Heart right ventricle (tissue), 2 donors: ENCODE data around the gene AOAH.

DNA sequence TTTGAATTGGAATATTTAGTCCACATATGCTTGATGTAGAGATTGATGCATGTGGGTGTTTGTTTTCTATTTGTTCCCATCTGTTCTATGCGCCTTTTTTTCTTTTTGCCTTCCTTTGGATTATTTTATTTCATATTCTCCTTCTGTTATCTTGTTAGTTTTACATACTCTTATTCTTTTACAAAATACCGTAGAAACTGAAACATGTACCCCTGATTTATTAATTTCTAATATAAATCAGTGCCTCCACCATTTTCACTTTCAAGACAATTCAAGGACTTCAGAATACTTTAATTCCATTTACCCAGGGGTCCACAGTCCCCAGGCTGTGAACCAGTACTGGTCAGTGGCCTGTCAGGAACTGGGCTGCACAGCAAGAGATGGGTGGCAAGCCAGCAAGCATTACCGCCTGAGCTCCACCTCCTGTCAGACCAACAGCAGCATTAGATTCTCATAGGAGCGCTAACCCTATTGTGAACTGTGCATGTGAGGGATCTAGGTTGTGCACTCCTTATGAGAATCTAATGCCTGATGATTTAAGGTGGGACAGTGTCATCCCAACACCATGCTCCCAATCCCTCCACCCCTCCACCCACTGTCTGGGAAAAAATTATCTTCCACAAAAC, 68.8 kb downstream of the HERPUD2 start:
- PRO-cap, 2 experiments: no peak in any of the 2 experiments

DNA sequence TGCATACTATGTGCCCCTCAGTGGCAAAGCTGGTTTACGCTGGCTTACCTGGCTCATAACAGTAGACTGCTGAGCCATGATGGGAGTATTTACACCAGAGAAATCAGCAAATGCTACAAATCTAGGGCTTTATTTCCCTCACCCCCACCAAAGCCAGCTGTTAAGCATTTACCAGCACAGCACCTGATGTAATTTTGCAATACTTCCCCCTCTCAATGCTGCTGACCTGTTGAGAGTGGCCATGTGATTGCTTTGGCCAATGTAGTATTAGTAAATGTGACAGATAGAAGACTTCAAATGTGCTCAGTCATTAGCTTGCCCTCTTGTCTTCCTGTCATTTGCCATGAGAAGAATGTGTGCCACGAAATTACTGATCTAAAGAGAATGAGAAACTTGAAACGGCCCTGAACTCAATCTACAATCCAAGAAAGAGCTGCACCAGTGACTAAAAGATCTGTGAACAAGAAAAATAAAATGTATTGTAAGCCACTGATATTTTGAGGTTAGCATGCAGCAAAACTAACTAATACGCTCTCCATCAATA, 46.5 kb downstream of the HERPUD2 start:
- PRO-cap, 2 experiments: no peak in any of the 2 experiments

DNA sequence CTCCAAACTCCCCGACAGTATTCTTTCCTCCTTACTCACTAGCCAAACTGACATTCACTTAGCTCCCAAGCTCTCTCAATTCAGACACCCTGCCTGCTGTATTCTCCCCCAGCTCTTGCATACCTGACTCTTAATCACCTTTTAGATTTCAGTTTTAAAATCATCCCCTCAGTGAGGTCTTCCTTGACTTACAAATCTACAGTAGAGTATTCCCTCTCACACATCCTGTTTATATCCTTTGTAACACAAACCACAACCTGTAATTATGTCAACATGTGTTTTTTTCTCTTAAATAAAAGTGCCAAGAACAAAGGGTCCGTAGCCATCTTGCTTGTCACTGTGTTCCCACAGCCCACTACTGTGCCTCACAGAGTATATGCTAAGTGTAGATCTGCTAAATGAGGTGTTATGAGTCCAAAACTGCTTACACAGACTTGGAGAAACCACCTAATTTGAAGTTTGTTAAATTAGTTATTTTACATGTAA, 14.3 kb downstream of the HERPUD2 start:
- PRO-cap, 2 experiments: no peak in any of the 2 experiments

DNA sequence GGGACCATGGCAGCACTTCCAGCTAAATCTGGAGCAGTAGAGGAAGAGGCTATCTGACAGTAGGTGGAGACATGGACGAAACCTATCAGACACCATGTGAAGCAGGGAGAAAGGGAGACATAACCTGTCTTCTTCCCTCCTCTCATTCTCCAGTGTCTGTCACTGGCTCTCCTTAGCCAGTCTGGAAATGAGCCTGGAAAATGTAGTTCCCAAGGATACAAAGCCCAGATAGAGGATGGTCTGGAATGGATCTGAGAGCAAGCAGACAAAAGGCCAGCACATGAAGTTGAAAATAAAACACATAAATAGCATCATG, 33.7 kb upstream of the HERPUD2 start:
- PRO-cap, 2 experiments: peak in 2 of 2 experiments; most common minus-strand start position 154 of the sequence (in 1)

DNA sequence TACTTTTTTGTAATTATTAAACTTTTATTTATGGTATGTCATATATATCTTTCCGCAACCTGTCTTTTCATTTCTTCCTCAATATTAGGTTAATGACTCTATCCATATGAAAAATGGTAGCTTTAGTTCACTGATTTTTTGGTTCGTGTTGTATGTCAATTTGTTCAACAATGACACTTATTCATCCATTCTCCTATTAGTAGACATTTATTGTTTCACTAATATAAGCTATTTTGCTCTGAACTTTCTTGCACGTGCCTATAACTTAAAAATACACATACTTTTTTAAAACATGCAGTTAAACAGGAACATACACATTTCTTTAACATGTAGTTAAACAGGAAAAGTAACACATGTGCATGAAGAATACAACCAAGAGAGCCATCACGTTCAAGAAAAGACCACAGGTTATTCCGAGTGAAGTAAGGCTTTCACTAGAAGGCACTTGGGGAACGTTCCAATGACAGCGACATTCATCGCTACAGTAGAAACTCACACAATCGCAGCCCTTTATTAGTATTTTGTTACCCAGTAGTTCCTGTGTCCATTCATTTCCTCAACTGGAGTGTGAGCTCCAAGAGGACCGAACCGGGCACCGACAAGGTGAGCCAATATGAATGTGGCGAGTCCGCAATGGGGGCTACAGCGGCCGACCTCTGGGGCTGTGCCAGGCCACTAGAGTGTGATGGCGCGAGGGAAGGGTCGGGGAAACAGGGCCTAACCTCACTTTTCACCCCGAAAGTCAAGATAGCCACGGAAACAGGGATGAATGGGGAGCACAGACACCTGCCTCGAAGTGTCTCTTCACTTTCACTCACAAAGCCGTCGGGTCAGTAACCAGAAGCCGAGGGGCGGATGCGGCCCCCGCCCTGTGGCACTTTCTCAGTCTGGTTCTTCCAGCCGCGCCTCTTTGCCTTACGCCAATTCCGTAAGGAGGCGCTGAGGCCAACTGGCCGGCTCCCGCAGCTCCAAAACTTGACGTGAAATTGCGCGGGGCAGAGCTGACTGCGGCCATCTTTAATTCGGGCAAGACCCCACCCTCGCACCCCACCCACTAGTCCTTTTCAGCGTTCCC, 820 bp upstream of the SEPTIN7 start:
- PRO-cap, 2 experiments: peak in 2 of 2 experiments; most common minus-strand start position 889 of the sequence (in 1)

DNA sequence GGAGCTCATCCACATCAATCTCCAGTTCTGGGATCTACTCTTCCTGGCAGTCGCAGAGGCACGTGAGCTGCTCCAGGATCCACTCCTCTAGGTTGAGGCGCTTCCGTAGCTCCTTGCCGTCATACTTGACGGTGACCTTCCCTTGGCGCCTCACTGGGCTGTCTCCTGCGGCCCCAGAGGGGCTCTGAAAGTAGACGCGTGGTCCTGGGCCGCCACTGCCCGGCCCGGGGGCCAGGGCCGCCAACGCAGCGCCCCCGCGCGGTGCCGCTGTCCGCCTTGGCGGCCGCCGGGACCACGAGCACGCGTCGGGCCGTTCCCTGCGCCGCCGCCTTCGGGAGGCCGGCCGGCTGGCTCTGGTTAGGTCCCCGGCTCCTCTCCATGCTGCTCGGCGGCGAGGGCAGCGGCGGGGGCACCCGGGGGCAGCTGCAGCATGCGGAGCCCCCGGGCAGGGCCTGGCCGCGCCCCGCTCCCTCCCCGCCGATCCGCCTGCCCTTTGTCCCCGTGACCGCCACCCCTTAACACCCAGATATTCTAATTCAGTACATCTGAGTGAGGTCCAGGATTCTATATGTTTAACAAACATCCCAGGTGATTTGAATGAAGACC, 170.5 kb downstream of the SEPTIN7 start:
- PRO-cap, 2 experiments: no peak in any of the 2 experiments

DNA sequence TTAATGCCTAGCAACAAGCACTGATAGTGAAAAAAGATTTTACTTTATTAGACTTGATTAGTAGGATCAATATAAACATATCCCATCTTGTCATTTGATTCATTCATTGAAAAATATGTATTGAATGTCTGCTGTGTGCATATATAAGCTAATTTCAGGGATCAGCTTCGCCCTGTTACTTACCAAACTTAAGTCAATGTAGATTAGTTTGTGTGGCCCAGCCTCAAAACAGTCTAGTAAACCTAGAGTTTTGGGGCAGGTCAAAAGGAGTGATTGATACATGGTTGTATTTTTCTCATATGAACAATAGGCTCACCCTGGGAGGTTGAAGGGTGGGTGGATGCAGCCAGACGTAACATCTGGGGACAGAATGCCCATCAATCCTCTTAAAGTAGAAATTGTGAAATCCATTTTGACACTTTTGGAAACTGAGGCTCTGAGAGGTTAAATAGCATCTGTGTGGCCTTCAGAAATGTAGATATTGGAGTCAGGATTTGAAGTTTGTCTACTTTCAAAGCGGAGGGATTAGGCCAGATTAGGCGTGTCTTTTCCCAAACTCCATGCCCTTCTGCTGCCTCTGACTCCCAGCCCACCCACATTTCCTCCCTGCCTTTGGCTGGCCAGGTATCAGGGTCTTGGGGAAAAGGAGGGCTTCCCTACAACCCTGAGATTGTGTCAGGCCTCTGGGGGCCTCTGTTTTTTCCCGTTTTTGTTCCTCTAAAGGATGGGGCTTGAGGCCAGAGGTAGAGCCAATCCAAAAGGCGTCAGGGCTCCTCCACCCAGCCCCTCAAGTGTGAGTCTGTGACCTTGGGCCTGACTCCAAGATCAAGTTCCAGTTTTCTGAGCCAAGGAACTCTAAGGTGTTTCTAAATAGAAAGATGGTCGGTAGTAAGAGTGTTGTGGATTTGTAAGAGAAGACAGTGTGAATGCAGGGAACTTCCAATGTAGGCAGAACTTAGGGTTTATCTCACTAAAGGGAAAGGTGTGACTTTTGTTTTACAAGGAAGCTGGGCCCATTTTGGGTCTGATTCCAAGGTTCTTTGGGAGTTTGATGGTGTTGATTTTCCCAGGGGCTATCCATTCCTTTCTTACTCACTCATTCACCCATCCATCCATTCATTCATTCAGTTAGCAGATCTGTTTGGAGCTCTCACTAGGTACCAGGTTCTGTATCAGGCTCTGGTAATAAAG, 6.4 kb downstream of the EEPD1 start:
- PRO-cap, 2 experiments: no peak in any of the 2 experiments

GRCh38 chr7:36192036-36192661, 39.1 kb downstream of the EEPD1 start:
- PRO-cap, 2 experiments: no peak in any of the 2 experiments

GRCh38 chr7:36209074-36210126, 56.3 kb downstream of the EEPD1 start:
- PRO-cap, 2 experiments: no peak in any of the 2 experiments

DNA sequence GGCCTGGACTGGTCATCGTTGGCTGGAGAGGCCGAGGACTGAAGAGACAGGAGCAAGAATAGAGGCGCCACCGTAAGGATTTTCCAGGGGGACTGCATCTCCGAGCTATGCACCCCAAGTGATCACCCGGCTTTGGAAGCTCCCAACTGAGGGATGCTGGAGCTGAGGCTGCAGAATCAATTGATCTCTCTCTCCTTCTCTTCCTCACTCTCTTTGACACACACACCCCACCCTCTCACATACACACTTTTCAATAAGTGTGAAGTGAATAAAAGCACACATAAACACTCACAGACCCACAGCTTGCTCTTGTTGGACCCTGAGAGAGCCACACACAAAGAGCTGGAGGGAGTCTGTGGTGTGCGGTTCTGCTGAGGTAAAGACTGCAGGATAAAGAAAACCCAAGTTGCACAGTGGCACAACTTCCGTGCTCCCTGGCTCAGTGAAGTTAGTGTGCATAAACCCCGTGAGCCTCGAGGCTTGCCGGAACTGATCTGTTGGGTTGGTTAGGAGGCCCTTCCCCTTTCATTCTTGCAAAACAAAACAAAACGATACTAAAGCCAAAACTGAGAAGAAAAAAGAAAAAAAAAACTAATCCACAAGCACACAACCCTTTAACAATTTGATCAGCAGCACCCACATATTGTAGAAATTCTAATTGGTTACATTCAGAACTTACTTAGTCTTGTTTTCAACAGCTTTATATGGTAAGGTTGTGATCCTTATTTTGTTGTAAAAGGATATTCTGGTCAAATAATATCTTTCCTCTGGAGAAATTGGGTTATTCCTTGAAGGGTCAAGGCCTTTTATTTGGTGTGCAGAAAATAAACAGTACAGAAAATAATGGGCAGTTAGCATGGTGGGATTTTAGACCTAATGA, at the start of gene AOAH:
Gene AOAH, minus strand, starts transcription at position 444 of the 880 bp plus-strand sequence.
- PRO-cap, 2 experiments: no peak in any of the 2 experiments

- PRO-cap, 2 experiments: no peak in any of the 2 experiments
These were observed 36.8 kb upstream of the AOAH start for GRCh38 chr7:36761011-36761535.

DNA sequence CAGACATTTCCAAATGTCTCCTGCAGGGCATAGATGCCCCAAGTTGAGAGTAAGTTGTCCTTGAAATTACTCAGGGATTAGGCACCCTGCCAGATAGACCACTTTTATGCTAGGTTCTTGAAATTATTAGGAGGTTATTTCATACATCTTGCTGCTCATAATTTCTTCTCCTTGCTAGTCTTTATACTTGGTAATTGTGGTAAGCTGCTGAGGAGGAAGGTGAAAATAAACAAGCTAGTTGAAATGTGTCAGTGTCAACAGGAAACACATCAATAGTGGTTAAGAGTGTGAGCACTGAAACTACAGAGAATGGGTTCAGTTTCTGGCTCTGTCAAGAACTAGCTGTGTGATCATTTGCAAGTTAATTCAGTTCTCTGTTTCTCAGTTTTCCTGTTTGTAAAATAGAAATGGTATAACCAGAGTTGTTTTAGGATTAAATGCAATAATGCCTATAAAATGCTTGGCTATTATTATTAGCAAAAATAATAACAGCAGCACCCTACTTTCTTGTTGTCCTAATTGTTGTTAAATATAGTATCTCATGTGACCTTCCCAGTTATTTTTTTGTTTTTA, 63.8 kb upstream of the AOAH start:
- PRO-cap, 2 experiments: no peak in any of the 2 experiments

DNA sequence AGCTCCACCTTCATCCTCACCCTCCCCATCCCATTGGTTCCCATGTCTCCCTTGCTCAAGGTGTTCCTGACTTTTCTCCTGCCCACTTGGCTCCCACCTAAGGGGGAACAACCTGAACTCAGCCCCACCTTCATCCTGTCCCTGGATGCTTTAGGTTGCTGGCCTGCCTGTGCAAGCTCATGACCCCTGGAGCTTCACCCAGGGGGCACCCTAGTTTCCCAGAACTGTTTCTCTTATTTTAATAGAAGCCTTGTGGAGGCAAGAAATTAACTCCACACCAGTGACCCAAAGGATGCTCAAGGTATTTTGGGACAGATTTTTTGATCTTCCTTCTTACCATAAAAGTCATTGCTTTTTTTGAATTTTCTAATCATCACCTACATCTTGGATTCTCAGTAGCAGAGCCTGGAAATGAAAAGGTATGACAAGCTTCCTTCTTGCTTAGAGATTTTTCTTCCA, 313.9 kb upstream of the AOAH start:
- PRO-cap, 2 experiments: no peak in any of the 2 experiments

GRCh38 chr7:37333020-37333527, 115.6 kb downstream of the ELMO1 start:
- PRO-cap, 2 experiments: no peak in any of the 2 experiments

GRCh38 chr7:37444596-37444839, 4.1 kb downstream of the ELMO1 start:
- PRO-cap, 2 experiments: no peak in any of the 2 experiments

DNA sequence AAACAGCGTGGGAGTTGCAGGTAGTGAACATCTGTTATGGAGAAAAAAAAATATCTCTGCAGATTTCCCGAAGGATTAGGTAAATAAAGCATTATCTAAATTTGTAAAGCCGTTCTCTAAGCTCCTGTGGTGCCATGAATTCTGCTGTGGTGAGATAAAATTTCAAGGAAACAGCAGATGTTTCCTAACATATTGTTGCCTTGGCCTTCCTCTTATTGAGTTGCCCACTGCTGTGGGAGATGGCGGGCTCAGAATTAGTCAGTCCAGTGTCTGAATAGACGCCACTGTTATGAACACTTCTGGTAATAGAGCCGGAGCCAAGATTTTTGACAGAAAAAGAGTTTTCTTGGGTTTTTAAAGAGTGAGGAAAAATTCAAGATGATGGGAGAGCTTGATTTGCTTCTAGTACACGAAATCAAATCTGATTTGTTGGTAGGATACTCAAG, 82.6 kb upstream of the ELMO1 start:
- PRO-cap, 2 experiments: no peak in any of the 2 experiments

GRCh38 chr7:37921391-37921820, 966 bp downstream of the EPDR1 start:
- PRO-cap, 2 experiments: peak in 2 of 2 experiments; most common minus-strand start chr7:37921522 (in 2)

GRCh38 chr7:38222521-38223055, 44.5 kb downstream of the STARD3NL start:
- PRO-cap, 2 experiments: no peak in any of the 2 experiments

DNA sequence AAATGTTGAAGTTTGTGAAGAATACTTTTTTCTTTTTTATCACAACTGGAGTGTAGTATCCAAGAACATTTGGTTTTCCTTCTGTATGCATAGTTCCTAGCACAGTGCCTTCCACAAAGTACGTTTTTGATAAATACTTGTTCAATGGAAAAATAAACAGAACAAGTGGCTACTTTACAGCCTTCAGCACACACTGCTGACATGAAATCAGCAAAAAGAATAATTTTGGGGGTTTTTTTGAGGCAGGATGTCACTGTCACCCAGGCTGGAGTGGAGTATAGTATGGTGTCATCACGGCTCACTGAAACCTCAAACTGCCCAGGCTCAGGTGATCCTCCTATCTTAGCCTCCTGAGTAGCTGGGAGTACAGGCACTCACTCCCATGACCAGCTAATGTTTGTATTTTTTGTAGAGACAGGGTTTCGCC, 67.4 kb downstream of the STARD3NL start:
- PRO-cap, 2 experiments: no peak in any of the 2 experiments

DNA sequence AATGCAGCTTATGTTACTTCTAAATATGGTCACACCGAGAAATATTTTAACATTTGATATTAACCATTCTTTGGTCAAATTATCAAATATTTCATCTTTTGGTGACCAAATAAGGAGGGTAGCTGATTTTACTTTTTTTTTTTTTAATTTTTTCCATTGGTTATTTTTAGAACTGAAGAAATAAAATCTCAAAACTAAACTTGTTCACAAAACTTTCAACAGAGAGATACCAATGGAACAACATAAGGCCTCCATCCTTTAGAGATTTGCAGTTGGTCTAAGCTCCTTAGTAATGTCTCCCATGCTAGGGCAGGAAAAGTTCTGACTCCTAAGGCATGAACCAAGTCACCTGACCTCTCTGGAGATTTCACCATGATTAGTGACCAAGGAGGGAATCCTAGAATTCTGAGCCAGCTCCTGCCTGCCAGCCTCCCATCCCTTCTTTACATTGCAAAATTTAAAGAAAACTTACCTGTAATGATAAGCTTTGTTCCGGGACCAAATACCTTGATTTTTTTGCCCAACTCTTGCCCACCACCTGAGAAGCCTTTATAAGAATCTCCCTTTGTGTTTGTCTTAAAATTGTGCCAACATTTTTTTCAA, 95.2 kb downstream of the STARD3NL start:
- PRO-cap, 2 experiments: no peak in any of the 2 experiments